Cardiac atrium fibroblast (primary cell): Measurements from ENCODE around the gene ALG9.

- RAMPAGE, long total RNA = no peak
These were observed 33.0 kb downstream of the SIK2 start for GRCh38 chr11:111635323-111635669.

DNA sequence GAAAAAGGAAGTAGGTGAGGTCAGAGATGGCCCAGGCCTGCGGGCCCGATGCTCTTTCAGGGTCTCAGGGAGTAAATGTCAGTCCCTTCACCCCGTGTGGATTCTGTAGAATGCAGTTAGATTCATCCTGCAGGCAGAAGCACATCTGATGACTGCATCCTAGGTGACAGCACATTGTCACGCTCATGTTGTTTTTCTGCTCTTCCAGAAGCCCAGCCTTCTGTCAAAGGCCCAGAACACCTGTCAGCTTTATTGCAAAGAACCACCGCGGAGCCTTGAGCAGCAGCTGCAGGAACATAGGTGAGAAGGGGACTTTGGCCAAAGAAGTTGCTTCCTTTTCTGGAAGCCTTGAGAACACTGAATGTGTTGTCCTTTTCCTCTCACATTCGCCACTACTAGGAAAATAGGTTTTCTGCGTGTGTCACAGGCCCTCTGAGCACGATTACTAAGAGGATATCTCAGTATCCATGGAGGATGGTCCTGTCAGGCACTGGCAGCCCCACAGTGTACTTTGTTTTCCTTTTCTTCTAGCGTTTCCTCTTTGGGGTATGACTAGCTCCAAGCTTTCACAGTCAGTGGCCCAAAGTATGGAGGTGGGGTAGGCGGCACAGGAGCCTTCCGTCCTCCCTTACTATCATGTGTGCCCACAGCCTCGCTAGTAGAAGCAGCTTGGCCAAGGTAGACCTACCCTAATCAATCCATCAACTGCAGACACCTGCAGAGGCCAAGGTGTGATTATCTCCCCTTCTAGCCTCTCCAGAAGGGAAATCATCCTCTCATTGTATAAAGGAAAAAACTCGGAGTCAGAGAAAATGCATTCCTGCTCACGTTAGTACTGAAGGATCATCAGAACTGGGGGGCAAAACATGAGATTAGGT lies 43.5 kb downstream of the PPP2R1B start:
- RAMPAGE, long total RNA = no peak

DNA sequence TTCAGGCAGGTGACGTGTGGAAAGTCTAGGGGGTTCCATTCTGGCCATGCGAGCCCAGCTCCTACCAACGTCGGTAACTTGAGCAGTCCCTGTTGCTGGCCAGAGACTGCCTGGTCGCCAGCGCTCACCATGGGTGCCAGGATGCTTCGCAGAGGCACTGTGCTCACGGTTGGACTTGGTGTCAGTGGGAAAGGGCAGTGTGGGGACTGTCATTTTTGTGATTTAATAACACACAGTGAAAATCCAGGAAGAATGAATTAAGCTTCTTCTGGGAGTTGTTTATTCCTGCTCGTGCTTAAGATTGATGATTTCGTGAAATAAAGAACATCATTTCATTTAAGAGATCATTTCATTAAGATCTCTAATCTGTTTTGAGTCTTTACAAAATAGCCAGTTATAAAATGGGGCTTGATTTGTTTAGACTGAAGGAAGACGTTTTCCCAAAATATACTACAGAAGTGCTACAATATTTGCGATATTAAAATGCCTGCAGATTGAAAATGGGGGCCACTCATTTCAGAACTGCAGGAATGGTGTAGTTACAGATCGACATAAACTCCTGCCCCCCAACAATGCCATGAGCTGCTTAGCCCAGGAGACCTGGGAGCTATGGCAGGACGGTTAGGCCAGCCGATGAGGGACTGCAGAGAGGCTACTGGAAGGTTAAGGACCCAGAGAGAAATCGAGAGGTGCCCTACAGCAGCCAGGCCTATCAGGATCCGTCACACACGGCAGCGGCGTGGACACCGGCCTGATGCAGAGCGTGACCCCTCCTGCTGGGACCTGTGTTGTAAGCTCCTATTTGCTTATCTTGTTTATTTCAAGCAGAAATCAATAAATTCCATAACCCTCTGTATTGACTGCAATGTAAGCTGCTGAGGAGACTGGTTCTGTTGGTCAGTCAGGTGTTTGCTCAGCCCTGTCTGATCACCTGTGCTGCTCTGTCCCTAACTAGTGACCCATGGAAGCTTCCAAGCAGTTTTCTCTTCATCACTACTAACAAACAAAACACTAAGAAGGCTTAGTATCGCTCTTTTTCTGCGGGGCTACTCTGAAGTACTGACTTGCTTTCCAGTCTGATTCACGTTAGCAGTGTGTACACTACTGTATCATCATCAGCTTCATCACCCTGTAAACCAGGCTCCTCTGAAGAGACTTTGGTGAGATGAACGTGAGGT lies 40.1 kb downstream of the PPP2R1B start:
- RAMPAGE, long total RNA = no peak

DNA sequence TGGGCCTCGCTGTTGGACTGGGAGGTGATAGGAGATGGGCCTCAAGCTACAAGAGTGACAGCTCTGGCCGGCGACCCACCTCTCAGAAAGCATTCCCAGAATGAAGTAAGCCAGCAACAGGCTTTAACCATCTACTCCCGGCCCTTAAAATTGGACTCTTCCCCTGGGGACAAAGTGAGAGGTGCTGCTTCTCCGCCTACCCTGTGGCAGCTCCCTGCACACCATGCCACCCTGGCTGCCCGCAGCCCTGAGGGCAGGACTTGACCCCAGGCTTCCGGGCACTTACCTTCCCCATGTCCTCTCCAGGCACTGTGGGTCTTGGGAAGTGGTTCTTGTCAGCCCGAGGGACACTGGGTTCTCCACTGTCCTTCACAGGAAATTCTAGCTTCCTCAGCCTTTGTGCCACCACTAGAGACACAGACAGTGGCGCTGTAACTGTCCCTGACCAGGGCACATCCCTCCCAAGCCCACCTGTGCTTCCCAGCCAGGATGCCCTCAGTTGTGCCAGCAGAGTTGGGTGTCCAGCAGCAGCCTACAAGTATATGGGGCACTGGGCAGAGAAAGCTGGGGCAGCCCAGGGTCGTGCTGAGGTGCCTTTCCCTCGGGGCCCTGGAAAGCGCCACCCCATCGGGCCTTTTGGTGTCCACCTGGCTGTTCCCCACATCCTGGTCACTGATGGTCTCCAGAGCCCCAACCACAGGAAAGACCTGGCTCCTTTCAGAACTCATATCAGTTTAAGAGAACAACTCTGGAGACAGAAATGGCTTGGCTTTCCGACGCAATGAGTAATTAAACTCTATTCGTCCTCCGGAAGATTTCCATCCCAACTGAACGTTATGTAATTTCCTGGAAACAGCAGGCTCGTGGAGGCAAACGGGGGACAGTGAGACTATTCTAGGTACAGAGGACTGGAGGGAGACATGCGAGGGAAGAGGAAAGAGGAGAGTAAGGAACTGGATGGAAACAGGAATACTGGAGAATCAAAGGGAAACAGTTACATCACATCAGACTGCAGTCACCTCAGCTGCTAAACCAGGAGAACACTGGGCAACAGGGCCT lies 28.7 kb downstream of the PPP2R1B start:
- RAMPAGE, long total RNA = no peak

GRCh38 chr11:111777697-111778753 lies 11.8 kb upstream of the PPP2R1B start:
- RAMPAGE, long total RNA = no peak

DNA sequence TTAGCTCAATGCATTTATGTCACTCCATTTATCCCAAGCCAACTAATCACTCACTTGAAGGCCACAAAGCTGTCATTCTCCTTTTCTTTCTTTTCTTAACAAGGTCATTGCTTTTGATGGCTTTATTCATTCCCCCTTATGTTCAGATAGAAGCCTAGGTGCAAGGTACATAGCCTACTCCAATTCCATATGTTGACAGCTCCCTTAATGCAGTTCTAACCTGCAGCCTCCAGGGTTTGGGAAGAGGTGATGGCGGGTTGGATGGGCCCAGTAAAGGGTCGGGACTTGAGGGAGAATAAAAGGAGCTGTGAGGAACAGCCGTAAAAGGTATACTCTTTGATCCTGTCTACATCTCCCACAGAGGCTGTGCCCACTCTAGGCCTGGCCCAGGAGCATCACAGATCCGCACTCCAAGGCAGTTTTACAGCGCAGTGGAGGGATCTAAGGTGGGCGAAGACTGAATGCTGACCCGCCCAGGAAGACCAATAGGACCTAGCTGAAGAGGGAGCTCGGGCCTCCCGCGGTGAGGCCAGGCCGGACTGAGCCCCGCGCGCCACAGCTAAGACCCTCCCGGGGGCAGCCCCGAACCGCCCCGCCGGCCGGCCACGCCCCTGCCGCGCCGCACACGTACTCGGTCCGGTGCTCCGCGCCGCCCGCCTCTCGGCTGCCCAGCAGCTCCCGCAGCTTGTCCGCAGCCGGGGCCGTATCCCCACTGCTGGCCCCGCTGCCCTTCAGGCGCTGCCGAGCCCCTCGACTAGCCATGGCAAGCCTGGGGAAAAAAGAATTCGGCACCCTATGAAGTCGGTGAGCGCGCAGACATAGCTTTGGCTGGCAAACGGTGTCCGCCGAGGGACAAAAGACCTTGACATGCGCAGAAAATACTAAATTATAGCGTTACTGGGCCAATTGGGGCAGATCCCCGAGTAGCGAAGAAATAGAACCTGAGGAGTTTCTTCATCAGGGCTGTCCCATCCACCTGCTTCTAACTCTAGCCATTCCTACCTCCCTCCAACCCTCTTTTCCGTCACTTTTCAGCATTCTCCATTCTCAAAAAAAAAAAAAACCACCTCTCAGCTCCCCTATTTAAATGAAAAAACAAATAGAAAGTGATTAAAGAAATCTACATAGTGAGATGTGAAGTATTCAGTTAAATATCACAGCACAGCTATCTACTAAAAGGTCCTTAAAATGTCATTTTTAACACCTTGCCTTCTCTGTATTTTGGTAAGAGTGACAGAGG lies at the start of gene ALG9:
TSS of gene ALG9 (minus strand) at position 861 of the 1,240 bp plus-strand sequence.
- RAMPAGE, long total RNA = no peak

GRCh38 chr11:111922718-111923111 lies 4.0 kb downstream of the C11orf52 start:
- RAMPAGE, long total RNA = no peak

DNA sequence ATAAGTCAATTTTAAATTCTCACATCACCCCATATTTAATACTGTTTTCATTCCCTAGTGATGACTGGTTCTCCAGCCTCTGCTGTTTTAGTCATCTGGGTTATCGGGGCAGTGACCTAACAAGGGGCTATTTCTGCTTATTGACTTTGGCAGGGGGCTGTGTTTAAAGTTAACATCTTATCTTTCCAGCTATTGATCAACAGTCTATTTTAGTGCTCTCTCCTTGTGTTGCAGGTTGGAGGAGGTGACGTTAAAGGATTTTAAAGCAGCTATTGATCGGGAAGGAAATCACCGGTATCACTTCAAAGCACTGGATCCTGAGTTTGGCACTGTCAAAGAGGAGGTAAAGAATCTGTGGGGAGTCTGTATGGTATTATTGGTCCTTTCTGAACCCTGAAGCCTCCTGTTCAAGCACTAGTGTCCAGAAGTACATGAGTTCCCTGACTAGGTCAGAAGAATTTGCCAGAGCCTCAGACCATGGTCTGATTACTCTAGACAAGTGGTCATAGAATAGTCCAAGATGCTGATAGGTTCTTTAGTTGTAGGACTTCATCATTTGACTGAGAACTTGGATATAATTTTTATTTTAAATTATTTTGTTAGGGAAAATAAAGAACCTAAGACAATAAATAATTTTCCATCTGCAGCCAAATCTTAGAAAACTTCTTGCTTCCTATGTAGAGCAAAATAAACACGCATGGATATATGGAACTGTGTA lies 7.5 kb upstream of the DLAT start:
- RAMPAGE, long total RNA = no peak

- RAMPAGE, long total RNA = no peak
These were observed 5.8 kb upstream of the DLAT start for GRCh38 chr11:112019046-112020157.

DNA sequence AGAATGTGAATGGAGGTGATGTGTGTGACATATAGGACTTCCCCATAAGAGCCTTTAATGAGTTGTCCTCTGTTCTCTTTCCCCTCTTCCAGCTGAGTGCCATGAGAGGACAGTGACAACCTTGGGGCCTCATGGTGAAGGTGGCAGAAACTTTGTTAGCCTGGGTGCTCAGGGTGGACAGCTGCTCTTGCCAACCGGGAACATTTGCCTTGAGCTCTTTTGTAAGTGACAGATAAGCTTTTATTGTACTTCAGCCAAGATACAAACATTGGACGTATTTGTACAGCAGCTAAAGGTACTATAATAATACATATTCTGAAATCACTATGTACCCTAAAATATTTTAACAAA lies 33.0 kb upstream of the PLET1 start:
- RAMPAGE, long total RNA = no peak

- RAMPAGE, long total RNA = no peak
These were observed 183.9 kb upstream of the NCAM1 start for GRCh38 chr11:112777157-112777935.

- RAMPAGE, long total RNA = no peak
These were observed 182.7 kb upstream of the NCAM1 start for GRCh38 chr11:112778591-112778854.

DNA sequence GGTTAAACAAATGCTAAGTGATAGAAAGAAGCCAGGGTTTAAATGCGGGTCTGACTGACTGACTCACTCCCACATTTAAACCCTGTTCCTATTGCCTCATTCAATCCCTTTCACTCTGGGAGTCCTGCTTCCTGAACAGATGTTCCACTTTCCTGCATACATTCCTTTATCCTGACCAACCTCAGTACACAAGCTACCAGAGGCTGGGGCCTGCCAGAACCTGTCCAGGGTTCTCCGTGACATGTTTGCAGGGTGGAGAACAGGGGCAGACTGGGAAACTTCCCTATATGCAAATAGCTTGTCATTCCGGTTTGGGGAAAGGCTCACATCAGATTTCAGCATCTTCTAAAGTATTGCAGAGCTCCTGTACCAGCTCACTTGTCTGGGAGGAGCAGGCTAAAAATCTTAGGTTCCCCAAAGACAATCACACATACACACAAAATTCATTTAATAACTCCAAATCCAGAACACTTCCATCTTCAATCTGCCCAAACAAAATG lies 3.0 kb upstream of the ANKK1 start:
- RAMPAGE, long total RNA = no peak

GRCh38 chr11:113872843-113873187 lies 2.6 kb downstream of the USP28 start:
- RAMPAGE, long total RNA = no peak

GRCh38 chr11:114060090-114060464 lies 566 bp downstream of the ZBTB16 start:
- RAMPAGE, long total RNA = no peak

DNA sequence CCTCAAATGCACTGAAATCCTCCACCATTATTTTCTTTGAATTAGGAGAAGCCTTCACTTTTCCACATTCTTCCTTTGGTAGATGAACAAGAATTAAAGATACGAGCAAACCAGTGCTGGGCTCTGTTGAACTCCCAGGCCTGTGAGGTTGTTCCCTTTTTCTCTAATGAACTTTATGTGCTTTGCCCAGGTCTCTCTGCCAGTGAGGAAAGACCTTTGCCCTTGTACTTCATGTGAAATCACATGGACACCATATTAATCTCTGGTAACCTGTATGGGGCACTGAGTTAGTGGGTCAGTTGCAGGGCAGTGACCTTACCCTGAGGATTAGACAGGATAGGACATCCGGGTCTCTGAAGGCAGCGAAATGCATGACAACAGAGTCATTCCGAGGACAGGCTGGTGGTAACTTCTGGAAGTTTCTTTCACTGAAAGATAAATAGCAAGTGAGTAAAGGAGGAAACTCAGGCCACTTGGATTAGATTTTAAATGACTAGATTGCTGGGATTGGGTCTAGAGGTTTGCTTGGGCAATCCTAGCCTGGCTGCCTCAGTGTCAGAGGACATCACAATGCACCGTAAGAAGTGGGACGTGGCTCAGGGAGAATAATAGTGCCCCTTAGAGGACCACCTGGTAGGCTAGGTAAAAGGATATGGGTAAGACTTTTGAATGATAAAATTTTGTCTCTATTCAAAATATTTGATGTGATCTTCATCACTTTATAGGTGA lies 93.8 kb downstream of the ZBTB16 start:
- RAMPAGE, long total RNA = no peak

- RAMPAGE, long total RNA = no peak
These were observed 95.6 kb downstream of the ZBTB16 start for GRCh38 chr11:114155030-114155604.

- RAMPAGE, long total RNA = no peak
These were observed 99.3 kb downstream of the ZBTB16 start for GRCh38 chr11:114158408-114159625.

- RAMPAGE, long total RNA = no peak
These were observed 116.1 kb upstream of the NNMT start for GRCh38 chr11:114179697-114180836.

GRCh38 chr11:114182942-114183691 lies 113.1 kb upstream of the NNMT start:
- RAMPAGE, long total RNA = no peak